Cardiac fibroblast (primary cell): ENCODE results near the genes TNFRSF18 and ACAP3.

DNA sequence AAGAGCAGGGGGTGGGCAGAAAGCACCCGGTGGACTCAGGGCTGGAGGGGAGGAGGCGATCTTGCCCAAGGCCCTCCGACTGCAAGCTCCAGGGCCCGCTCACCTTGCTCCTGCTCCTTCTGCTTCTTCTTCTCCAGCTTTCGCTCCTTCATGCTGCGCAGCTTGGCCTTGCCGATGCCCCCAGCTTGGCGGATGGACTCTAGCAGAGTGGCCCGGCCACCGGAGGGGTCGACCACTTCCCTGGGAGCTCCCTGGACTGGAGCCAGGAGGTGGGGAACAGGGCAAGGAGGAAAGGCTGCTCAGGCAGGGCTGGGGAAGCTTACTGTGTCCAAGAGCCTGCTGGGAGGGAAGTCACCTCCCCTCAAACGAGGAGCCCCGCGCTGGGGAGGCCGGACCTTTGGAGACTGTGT, 121.0 kb downstream of the OR4F5 start:
- RRBS = no CpG with 5 or more reads among the region's 15 CpGs

DNA sequence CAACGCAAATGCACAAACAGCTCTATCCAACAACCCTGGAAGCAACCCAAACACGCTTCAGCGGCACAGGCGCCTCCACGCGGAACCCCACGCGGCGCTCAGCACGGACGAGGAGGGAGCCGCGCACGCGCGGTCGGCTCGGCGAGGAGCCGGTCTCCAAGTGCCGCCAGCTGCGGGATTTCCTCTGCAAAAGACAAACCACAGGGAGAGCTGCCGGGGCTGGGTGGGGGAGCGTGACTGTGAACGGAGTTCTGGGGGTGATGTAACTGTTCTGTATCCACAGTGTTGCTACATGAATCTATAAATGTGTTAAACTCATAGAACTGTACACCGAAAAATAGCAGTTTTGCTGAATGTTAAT, 81.1 kb downstream of the OR4F16 start:
- RRBS = no CpG with 5 or more reads among the region's 26 CpGs

DNA sequence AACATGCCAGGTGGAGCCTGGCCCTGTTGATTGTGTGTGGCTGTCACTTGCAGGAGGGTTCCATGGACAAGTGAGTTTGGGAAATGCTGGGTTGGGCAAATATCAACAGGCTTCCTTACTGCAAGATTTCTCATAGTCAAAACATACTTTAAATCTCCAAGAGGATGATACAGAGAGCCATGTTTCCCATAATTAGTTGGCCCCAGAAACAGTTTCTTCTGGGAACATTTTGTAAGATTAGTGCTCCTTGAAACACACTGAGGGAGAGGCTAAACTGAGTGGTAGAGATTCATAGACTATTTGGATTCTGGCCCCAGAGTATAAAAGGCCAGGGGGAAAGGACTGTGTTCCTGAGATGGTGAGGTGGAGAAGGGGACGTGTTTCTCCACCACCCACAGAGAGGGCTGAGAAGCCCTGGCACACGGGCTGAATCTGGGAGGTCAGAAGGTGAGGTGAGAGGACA, 76.8 kb upstream of the SAMD11 start:
- RRBS = no CpG with 5 or more reads among the region's 2 CpGs

- RRBS = no CpG with 5 or more reads among the region's 9 CpGs
These were observed 9.4 kb downstream of the SAMD11 start for GRCh38 chr1:933156-933424.

- RRBS = no CpG with 5 or more reads among the region's 13 CpGs
These were observed 10.6 kb downstream of the NOC2L start for GRCh38 chr1:948345-948902.

DNA sequence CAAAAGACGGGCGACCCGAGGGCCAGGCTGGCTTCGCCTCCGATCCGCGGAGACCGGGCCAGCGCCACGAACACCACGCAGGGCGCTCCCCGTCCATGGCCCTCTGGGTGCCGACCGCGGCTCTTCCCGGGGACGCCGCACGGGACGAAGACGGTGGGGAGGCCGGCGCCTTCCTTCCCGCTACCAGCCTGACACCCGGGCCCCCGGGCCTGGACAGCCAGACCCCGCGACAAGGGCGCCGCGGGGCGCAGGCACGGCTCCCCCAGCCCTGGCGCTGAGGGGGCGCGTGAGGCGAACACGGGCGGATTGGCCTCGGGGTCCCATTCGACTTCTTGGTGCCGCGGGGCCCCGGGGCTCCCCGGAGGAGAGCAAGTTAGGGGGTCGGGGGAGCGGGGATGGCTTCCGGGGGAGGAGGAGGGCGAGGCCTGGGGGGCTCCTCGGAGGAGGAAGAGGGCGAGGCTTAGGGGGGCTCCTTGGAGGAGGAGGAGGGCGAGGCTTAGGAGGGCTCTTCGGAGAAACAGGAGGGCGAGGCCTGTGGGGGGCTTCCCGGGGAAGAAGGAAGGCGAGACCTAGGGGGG, 601 bp upstream of the KLHL17 start:
- RRBS = 31% methylated on average over 14 of the region's 57 CpGs

DNA sequence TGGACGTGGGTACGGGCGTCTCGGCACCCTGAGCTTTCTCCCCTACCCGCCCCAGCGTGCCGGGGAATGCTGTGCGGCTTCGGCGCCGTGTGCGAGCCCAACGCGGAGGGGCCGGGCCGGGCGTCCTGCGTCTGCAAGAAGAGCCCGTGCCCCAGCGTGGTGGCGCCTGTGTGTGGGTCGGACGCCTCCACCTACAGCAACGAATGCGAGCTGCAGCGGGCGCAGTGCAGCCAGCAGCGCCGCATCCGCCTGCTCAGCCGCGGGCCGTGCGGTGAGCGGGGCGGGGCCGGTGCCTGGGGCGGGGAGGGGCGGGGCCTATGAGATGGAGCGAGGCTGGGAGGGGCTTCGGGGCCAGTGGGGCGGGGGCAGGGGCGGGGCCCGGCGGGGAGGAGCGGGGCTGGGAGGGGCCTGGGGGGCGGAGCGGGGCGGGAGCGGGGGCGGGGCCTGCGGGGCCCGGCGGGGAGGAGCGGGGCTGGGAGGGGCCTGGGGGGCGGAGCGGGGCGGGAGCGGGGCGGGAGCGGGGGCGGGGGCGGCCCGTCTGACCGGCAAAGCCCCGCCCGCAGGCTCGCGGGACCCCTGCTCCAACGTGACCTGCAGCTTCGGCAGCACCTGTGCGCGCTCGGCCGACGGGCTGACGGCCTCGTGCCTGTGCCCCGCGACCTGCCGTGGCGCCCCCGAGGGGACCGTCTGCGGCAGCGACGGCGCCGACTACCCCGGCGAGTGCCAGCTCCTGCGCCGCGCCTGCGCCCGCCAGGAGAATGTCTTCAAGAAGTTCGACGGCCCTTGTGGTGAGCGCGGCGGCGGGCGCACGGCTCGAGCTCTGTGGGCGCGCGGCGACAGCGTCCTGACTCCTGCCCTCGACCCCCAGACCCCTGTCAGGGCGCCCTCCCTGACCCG, 20.9 kb downstream of the AGRN start:
- RRBS = 1% methylated on average over 19 of the region's 113 CpGs

DNA sequence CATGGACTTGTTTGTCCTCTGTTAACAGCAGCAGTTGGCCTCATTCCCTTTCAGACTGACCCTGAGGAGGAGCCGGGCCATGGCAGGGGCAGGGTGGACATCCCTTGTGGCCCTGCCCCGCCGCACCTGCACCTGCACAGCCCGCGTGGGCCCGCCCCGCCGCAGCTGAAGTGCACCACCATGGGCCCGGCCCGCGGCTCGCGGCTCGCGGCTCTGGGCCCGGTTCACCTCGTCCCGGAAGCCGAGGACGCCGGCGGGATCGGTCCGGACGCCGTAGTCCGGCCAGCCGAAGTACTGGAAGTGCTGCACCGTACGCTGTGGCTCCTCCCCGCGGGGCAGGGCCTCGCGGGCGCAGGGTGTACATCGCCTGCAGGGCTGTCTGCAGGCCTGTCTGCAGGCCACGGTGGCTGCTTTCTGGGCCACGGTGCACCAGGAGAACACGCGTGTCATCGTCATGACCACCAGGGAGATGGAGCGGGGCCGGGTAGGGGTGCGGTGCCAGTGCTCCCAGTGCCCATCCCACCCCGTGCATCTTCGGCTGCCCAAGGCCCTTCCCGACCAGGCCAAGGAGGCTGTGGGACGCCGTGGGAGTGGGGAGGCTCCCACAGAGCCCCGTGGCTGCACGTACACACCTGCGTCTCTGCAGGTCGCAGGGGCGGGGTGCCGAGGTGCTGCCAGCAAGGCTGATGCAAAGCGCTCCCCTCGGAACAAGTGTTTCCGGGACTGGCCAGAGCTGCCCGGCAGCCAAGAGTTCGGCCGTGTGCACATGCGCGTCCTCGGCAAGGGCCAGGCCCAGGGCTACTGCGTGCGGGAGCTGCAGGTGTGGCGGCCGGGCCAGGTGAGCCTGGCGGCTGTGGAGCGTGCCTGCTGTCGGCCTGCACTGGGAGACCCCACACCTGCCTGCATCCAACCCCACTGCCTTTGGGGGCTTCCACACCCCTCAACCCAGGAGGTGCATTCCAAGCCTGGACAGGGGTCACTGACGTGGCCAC, 6.6 kb downstream of the RNF223 start:
- RRBS = no CpG with 5 or more reads among the region's 72 CpGs

DNA sequence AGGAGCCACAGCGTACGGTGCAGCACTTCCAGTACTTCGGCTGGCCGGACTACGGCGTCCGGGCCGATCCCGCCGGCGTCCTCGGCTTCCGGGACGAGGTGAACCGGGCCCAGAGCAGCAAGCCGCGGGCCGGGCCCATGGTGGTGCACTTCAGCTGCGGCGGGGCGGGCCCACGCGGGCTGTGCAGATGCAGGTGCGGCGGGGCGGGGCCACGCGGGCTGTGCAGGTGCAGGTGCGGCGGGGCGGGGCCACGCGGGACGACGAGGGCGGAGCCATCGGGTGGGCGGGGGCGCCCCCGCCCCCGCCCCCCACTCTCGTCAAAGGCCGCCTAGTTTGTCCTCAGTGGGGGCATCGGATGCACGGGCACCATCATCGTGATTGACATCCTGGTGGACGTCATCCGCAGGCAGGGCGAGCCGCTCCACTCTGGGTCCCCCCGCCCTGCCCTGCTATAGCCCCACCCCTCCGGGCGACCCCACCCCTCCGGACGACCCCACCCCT, 5.5 kb downstream of the RNF223 start:
- RRBS = 1% methylated on average over 2 of the region's 55 CpGs

DNA sequence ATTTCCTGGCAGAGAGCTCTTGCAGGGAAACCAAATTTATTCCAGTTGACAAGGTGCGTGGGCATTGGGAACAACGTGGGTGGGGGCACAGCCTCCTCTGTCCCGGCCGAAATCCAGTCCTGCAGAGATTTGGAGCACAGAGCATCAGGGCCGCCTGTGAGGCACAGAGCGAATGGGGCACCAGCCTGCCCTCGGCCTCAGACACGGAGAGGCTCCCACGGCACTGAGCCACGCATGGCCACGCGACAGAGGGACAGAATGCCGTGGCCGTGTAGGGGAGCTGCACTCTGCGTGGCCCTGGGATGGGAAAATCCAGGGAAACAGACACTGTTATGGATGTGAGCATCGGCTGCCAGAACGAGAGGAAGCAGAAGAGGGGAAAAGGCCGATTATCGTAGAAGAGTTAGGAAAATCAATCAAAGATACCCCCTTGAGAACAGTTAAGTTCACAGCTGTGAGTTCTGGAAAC, 13.5 kb upstream of the C1orf159 start:
- RRBS = no CpG with 5 or more reads among the region's 19 CpGs

DNA sequence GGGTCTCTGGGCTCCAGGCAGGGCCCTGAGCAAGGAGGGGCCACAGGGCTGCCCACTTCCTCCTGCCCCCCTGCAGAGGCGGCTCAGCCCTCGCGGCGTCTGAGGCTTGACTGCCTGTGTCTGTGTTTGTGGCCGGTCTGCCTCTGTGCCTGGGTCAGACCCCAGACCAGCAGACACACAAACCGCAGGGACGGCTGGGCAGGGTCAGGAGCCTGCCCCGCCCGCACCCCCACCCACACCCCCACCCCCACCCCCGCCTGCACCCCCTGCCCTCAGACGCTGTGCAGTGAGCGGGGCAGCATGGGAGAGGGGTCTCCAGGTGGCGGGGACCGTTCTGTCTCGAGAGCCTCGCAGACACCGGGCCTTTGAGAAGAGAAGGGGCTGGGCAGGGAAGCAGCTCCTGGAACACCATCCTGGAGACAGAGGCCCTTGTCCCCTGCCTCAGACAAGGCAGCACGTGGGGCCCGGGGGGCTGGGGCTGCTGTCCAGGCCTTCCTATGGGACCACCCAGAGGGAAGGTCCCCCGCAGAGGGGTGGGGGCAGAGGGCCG, 7.3 kb upstream of the TTLL10 start:
- RRBS = 80% methylated on average over 1 of the region's 21 CpGs

- RRBS = 2% methylated on average over 4 of the region's 35 CpGs
These were observed at the start of gene TNFRSF18 for GRCh38 chr1:1206482-1207017. TSS of gene TNFRSF18 (minus strand) at chr1:1206592.

DNA sequence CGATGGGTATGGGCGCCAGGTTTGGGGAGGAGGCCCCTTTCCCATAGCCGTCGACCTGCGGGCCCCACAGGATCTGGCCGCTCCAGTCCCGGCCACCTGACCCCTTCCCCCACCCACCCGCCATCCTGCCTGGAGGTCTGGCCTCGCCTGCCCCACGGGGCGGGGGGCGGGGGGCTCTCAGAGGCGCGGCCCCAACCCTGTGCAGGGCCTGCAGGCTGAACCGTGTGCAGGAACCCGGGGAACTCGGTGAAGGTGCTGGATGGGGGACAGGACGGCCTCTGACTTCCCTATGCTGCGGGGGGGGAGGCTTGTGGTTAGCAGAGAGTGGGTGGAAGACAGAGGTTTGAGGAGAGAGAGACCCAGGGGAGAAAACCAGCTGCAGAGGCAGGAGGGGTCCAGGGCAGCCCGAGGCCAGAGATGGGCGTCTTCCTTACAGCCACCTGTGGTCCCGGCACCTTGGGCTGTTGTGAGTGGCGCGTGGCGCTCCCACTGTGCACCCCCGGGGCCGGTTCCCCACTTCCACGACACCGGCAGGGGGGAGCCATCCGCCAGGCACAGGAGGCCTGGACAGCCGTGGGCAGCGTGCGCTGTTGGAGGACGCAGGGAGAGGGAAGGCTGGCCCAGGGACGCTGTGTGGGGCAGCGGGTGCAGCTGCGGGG, 2.5 kb upstream of the TNFRSF18 start:
- RRBS = 86% methylated on average over 5 of the region's 37 CpGs

DNA sequence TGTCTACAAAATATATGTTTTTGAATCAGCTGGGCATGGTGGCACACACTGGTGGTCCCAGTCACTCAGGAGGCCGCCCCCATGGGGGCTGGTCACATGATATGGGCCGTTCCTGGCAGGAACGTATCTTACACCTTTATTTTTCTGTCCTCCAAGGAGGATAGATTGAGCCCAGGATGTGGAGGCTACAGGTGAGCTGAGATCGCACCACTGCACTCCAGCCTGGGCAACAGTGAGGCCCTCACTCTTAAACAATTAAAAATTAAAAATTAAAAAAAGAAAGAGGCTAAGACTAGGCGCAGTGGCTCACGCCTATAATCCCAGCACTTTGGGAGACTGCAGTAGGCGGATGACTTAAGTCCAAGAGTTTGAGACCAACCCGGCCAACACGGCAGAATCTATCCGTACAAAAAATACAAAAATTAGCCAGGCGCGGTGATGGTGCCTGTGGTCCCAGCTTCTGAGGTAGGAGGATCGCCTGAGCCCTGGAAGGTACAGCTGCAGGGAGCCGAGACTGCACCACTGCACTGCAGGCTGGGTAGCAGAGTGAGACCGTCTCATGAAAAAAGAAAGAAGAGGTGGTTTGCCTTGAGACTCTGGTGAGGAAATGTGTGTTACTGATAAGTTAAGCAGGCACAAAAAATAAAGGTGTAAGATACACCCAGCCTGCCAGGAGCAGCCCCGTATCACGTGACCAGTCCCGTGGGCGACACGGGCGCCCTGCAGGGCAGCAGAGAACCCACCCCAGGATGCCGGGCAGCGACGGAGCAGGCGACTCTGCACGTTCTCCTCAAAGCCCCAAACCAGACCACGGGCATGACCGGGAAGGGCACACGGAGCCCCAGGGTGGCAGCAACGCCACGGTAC, 7.7 kb upstream of the TNFRSF4 start:
- RRBS = 89% methylated on average over 7 of the region's 31 CpGs

- RRBS = 97% methylated on average over 7 of the region's 25 CpGs
These were observed 1.3 kb downstream of the B3GALT6 start for GRCh38 chr1:1233403-1233738.

DNA sequence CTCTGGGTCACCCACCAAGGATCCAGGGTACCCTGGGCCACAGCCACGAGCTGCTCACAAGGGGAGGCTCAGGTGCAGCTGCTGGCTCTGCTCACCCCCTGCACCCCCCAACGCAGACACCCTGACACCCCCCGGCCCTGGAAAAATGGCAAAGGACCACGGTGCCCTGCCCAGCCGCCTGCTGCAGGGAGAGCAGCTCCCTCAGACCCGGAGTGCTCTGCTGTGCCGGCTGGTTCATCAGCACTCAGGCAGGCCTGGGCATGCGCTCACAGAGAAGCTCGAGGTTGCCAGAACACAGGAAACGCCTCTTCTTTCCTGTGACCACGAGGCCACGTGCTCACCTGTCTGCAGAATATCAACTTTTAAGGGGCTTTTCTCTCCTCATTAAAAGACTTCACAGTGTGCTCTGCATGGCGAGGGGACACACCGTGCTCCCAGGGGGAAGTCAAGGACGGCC, 4.3 kb upstream of the C1QTNF12 start:
- RRBS = no CpG with 5 or more reads among the region's 15 CpGs

DNA sequence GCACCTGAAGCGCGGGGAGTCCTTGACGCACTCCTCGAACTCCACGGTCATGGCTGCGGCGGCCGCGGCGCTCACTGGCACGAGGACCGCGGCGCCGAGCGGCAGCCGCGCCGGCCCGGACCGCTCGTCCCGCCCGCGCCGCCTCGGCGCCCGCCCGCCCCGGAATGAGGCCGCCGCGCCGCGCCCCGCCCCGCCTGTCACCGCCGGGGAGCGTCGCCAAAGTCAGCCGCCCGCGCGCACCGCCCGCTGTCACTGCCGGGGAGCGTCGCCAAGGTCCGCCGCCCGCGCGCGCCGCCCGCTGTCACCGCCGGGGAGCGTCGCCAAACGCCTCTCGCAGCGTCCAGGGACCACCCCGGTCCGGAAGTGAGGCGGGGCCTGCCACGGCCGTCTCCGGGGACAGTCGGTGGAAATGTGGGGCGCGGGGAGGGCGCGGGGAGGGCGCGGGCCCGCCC, at the start of gene ACAP3:
Gene ACAP3, minus strand, starts transcription at position 166 of the 452 bp plus-strand sequence.
- RRBS = 1% methylated on average over 50 of the region's 80 CpGs

GRCh38 chr1:1311185-1311715, 2.9 kb downstream of the PUSL1 start:
- RRBS = no CpG with 5 or more reads among the region's 12 CpGs

GRCh38 chr1:1346624-1347134, 2.5 kb downstream of the DVL1 start:
- RRBS = no CpG with 5 or more reads among the region's 11 CpGs

GRCh38 chr1:1359224-1360325, 1.2 kb upstream of the MXRA8 start:
- RRBS = 46% methylated on average over 7 of the region's 35 CpGs